ENCODE results near the gene TJAP1.

GRCh38 chr6:43144065-43144656, 26.9 kb upstream of the SRF start:
- PRO-cap: no peak
- RAMPAGE, long total RNA, 3 experiments: no peak in any of the 3 experiments

- PRO-cap: no peak
- RAMPAGE, long total RNA, 3 experiments: no peak in any of the 3 experiments
These were observed 20.7 kb upstream of the SRF start for GRCh38 chr6:43150301-43150849.

DNA sequence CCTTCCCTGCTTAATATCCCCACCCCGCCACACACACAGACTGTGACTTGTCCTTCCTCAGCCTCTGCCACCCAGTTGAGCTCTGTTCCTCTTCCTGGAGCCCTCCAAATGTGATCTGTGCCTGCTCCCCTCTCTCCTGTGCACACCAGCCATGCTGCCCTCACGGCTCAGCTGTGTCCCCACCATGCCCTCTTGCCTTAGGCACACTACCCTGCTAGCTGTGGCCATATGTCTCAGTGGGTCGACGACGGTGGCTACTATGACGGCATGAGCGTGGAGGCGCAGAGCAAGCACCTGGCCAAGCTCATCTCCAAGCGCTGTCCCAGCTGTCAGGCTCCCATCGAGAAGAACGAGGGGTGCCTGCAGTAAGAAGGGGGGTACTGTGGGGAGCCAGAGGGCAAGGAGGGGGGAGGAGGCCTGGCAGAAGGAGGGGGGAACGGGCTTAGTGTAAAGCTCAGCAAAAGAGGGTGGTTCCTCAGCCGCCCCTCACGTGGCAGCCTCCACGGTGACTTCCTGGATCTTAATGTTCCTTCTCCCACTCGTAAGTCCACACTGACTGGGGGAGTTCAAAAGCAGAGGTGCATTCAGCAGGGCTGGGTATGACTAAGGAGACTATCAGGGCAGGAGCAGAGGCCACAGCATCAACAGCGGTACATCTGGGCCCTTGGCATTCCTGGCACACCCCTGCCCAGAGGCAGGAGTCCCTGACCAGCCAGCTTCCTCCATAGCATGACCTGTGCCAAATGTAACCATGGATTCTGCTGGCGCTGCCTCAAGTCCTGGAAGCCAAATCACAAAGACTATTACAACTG, 8.1 kb downstream of the DNPH1 start:
- PRO-cap: no peak
- RAMPAGE, long total RNA, 3 experiments: no peak in any of the 3 experiments

DNA sequence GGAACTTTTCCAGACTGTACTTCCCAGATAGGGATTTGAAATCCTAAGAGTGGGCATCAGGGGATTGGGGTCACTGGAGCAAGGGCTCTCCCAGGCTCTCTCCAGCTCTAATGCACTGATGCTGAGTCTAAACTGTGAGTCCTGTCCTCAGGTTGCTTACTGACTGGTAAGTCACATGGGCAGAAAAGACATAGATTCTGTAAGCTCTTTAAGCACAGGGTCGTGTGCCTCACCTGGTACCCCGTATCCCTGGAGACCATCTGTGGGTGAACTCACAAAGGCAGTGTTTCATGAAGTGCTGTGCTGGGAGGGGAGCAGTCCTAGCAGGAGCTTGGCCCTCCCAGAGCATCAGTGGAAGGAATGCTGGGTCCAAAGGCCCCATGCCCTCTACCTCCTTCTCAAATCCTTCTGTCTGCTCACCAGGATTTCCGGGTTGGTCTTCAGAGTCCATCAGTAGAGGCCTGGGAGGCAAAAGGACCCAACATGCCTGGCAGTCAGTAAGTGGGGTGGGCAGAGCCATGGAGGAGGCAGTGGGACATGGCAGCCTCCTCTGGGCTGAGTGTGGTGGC, 5.5 kb downstream of the DNPH1 start:
- PRO-cap: no peak
- RAMPAGE, long total RNA, 3 experiments: no peak in any of the 3 experiments

DNA sequence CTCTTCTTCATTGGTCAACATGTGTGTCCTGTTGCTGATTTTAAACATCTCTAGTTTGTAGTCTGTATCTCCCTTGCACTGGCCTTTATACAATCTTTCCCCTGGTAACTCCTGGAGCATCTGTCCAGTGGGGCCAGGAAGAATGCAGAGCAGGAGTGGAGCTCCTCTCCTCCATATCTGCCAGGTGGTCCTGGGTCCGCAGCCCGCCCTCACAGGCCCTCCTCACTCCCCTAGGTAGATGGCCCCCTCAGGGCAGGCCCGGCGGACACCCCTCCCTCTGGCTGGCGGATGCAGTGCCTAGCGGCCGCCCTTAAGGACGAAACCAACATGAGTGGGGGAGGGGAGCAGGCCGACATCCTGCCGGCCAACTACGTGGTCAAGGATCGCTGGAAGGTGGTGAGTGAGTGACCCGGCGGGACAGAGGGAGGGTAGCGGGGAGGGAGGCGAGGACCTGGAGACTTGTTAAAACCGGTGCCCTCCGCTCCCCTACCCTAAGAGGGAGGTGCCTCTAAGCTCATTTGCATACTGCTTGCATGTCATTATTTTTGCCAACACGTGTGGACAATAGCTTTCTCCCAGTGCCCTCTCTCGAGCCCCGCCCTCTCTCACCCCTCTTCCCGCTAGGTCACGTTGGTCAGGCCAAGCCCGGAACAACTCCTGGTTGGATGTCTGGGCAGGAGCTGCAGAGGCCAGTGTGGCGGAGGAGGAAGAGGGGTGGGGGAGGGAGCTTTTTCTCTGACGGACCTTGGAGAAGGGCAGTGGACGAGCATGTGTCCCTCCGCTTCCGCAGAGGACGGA, 3.3 kb downstream of the TTBK1 start:
- PRO-cap: no peak
- RAMPAGE, long total RNA, 3 experiments: no peak in any of the 3 experiments

GRCh38 chr6:43247171-43247869, 4.0 kb downstream of the TTBK1 start:
- PRO-cap: no peak
- RAMPAGE, long total RNA, 3 experiments: no peak in any of the 3 experiments

GRCh38 chr6:43477066-43478296, at the start of gene TJAP1:
TSS of gene TJAP1 (plus strand) at chr6:43477570.
- PRO-cap: unidirectional peak, plus-strand start at chr6:43477523; unidirectional peak, plus-strand start at chr6:43477570
- RAMPAGE, long total RNA, 3 experiments: start-site peak on the plus strand in 3 of 3 experiments, at chr6:43477558-43477594 at its widest, 85 to 86 reads per replicate

DNA sequence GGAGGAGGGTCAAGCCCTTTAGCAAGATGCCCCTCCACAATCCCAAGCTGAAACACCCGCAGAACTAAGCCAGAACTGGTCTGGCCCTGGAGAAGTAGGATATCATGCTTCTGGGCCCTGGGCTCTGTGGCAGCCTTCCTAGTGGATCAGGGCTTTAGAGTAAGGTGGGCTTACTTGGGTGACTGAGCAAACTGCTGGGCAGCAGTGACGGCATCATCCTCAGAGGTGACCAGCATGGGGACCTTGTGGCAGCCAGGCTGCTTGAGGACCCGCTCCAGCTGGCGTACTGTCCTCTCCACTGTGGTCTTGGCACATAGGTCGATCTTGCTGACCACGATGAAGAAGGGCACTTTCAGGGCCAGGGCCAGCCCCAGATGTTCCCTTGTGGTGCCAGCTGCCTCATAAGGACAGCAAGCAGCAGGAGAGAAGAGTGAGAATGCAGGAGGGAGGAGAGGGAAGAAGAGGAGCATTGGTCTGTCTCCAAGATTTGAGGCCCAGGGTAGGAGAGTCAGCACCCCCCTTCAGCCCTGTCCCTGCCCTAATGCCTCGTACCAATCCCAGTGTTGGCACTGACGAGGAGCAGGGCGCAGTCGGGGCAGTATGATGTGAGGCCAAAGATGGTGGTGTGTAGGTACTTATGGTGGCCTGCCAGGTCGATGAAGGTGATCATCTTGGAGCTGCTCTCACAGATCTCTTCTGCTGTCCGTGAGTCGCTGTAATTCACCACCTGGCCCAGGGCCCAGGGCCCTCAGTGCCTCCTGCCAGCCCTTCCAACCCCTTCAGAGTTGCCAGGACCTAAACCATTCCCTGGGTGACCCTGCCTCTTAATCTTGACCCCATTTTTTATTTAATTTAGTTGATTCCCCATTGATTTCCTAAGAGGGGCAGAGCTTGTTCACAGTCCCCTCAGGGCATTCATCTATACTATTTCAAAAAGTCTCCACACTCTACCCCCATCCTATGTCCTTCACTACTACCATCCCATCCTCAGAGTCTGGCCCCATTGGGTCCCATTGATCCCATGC, 4.4 kb downstream of the GTPBP2 start:
- PRO-cap: no peak
- RAMPAGE, long total RNA, 3 experiments: no peak in any of the 3 experiments

DNA sequence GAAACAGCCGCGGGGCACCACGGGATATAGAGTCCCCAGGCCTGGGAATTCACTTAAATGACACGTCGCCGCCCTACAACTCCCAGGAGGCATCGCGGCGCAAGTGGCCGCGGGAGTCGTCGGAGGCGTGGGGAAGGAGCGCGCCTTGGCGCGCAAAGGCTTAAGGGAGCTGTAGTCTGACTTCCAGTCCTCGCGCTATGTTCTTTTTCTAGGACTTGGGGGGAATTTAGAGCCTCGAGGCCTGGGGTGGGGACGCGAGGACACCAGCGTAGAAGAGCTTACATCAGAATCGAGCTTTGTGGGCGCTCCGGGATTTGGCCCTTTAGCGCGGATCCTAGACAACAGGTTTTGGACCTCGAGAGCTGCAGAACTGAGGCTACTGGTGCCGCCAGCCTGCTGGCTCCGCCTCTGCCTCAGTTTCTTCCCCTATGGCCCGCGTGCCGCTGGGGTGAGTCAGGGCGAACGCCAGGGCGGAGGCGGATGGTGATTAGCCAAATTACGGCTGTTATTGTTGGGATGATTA, 319 bp upstream of the GTPBP2 start:
- PRO-cap: bidirectional peak, plus-strand start at position 85 of the sequence, minus-strand start outside the sequence
- RAMPAGE, long total RNA, 3 experiments: no peak in any of the 3 experiments

DNA sequence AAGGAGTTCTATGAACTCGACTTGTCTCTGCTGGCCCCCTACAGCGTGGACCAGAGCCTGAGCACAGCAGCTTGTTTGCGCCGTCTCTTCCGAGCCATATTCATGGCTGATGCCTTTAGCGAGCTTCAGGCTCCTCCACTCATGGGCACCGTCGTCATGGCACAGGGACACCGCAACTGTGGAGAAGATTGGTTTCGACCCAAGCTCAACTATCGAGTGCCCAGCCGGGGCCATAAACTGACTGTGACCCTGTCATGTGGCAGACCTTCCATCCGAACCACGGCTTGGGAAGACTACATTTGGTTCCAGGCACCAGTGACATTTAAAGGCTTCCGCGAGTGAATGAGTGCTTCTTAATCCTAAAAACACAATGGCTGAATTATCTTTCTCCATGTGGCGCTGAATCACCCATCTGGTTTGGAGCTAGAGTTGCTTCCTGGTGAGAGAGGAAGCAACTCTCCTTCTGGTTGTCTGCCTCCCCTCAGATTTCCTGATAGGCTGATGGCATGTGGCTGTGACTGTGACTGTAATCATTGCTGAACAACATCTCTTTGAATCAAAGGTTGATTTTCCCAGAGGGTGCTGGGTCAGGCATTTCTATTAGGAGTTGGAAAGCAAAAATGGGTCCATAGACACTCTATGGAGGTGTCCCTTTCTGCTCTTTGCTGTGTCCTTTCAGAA, 4.5 kb upstream of the RSPH9 start:
- PRO-cap: no peak
- RAMPAGE, long total RNA, 3 experiments: no peak in any of the 3 experiments

DNA sequence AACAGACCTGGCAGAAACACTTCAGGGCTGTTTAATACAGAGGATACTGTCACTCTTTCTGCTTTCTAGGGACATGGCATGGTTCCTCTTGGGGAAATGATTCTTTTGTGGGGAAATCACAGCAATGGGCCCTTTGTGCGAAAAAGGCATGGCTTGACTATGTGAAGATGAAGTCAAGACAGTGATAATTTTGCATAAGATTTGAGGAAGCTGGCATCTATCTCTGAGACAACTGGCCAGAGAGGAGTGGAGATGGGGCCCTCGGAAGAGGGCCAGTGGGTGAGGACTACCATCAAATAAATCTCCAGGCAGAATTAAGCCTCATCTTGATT, 16.5 kb upstream of the MRPS18A start:
- PRO-cap: no peak
- RAMPAGE, long total RNA, 3 experiments: no peak in any of the 3 experiments

DNA sequence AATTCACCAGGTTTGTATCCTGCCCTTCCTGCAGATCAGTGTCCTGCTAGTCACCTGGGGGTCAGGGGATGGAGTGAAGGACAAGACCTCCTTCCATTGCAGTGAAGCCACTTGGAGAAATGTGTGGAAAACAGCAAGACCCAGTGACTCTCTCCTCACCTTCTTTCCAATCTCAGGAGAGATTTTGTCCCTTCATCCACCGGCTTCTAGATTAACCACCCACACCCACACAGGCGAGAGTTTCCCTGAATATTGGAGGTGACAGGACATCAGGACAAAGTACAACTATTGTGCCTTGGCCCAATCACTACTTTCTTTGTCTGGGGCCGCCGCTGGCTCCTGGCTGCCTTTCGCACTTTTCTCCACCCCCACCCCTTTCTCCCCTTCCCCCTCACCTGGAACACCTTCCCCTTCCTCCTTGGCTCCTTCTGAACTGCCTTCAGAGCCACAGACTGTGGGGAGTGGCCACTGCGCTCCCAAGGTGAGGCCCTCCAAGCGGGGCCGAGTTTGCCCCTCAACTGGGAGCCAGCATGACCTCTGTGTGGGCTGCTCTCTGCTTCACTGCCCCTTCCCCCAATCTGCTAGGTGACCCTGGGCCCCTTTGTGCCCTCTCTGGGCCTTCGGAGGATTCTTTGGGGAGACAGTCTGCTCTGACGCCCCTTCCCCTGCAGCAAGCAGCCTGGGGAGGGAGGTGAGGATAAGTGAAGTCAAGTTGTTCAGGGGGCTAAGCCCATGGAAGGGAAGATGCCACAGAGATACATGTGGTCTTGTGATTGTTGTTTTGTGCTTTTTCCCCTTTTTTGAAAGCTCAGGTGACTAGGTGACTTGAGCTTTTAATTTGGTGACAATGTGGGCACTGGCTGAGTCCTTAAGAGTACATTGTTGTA, 3.0 kb upstream of the VEGFA start:
- PRO-cap: no peak
- RAMPAGE, long total RNA, 3 experiments: no peak in any of the 3 experiments

DNA sequence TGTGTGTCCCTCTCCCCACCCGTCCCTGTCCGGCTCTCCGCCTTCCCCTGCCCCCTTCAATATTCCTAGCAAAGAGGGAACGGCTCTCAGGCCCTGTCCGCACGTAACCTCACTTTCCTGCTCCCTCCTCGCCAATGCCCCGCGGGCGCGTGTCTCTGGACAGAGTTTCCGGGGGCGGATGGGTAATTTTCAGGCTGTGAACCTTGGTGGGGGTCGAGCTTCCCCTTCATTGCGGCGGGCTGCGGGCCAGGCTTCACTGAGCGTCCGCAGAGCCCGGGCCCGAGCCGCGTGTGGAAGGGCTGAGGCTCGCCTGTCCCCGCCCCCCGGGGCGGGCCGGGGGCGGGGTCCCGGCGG, 236 bp upstream of the VEGFA start:
- PRO-cap: bidirectional peak, plus-strand start outside the sequence, minus-strand start at position 292 of the sequence
- RAMPAGE, long total RNA, 3 experiments: no peak in any of the 3 experiments

DNA sequence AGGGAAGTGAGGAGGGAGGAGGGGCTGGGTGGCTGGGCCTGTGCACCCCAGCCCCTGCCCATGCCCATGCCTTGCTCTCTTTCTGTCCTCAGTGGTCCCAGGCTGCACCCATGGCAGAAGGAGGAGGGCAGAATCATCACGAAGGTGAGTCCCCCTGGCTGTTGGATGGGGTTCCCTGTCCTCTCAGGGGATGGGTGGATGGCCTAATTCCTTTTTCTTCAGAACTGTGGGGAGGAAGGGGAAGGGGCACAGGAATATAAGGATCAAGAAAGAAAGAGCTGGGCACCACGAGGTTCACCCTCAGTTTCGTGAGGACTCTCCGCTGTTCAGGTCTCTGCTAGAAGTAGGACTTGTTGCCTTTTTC, 4.2 kb downstream of the VEGFA start:
- PRO-cap: no peak
- RAMPAGE, long total RNA, 3 experiments: no peak in any of the 3 experiments

- PRO-cap: no peak
- RAMPAGE, long total RNA, 3 experiments: no peak in any of the 3 experiments
These were observed 72.9 kb downstream of the VEGFA start for GRCh38 chr6:43842844-43843417.

GRCh38 chr6:43909596-43910221, 139.7 kb downstream of the VEGFA start:
- PRO-cap: no peak
- RAMPAGE, long total RNA, 3 experiments: no peak in any of the 3 experiments

DNA sequence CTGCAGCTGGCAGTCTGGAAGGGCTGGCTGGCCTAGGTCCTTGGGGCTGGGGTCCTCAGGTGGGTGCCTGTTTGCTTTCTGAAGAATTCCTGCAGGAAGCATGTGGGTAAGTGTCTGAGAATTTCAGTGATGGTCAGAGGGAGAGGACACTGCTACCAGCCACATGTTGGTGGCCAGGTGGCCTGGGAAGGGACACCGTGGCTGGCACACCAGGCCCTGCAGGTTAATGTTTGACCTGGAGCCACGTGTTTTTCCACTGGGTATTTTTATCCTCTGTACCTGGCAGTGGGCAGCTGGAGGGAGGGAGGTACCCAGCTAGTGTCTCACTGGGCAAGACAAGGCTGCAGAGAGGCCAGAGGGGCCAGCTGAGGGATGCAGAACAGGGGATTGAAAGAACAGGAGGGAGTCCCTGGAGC, 143.5 kb downstream of the VEGFA start:
- PRO-cap: no peak
- RAMPAGE, long total RNA, 3 experiments: no peak in any of the 3 experiments

- PRO-cap: no peak
- RAMPAGE, long total RNA, 3 experiments: no peak in any of the 3 experiments
These were observed 146.1 kb downstream of the VEGFA start for GRCh38 chr6:43915835-43916705.

DNA sequence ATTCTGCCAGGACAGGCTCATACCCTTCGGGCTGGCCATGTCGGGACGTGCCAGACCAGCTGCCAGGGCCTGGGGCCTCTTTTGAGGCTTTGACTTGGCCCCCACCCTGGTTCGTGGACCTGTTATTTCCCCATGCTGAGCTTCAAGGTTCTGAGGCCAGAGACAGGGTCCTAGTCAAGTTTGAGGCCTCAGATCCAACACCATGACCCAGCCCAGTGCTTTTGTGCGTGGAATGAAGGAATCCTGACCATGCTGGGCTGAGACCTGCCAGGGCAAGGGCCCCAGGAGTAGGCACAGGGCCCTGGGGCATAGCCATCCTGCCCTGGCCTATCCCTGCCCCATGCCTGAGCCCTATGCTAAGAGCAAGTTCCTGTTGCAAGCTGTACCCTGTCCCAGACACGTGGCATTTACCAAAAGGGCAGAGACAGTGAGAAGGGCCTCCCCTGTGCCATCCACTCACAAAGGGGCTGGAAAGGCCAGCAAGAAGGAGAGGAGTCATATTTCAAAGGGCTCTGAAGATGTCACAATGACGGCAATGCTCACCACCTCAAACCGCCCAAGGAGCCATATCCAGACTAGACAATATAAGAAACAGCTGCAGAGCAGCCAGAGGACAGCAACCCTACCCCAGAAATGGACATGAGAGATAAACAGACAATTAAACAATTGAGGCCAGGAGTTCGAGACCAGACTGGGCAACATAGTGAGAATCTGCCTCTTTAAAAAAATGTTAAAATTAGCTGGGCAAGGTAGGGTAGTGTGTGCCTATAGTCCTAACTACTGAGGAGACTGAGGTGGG, 42.7 kb downstream of the MRPL14 start:
- PRO-cap: bidirectional peak, plus-strand start at position 567 of the sequence, minus-strand start at position 355 of the sequence
- RAMPAGE, long total RNA, 3 experiments: no peak in any of the 3 experiments

- PRO-cap: no peak
- RAMPAGE, long total RNA, 3 experiments: no peak in any of the 3 experiments
These were observed 22.7 kb downstream of the MRPL14 start for GRCh38 chr6:44104379-44105213.